Prostate gland (tissue), 2 donors: ENCODE measurements around the genes PRELID2 and PLAC8L1.

DNA sequence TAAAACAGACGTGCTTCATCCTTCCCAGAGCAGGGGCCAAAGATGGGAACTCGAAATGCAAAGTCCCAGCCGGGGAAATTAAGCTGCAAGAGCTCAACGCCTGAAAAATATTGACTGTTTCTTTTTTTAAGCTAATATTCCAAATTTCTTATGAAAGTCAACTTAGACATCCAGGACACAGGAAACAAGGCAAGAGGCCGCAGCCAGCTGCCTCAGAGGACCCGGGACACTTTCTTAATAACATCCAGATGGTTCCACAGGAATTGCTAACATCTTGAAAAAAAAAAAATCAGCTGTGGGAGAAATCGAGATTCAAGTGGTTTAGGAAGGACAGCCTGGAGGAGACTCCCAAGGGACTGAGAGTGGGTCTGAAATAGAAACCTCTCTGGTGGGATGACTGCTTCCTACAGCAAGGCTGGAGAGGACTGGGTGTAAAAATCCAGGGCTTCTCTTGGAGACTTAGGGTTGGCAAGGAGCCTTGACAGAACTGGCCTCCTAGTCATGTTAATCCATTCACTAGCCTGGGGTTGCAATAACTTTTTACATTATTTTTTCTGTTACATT is 144.8 kb downstream of the FGF1 start:
- PRO-cap: no peak
- RAMPAGE, long total RNA, 2 experiments: no peak in any of the 2 experiments

- PRO-cap: no peak
- RAMPAGE, long total RNA, 2 experiments: no peak in any of the 2 experiments
Observed at GRCh38 chr5:142697143-142698342, 11.7 kb upstream of the FGF1 start.

DNA sequence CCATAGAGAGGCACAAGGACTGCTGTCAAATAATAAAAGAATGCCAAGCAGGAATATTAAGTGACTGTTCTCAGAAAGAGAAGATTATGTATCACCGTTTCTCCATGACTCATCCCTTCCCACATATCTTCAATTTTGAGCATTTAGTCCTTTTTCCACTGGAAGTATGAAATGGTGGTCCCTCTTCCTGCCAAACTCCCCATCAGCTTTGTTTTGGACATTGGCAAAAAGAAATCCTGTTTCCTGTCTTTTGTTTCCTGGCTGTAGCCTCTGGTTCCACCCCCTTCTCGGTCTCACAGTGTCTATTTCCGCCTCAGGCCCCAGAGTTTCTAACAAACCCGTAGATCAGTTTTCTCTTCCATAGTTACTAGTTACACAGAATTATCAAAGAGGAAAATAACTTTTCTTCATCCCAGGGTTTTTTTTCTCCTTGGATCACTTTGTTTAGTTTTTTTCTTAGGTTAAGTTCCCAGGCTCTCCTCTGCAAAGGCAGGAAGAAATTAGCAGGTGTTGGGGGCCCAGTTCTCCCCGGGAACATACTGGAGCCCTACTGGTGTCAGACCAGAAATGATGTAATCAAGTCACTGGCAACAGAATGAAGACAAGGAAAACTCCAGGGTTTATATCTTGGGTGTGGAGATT is 26.4 kb upstream of the ARHGAP26 start:
- PRO-cap: no peak
- RAMPAGE, long total RNA, 2 experiments: no peak in any of the 2 experiments

- PRO-cap: bidirectional peak, plus-strand start at chr5:142771218, minus-strand start at chr5:142771094; unidirectional peak, minus-strand start at chr5:142771447; unidirectional peak, minus-strand start at chr5:142771594
- RAMPAGE, long total RNA, 2 experiments: no peak in any of the 2 experiments
Observed at GRCh38 chr5:142770963-142771782, 996 bp downstream of the ARHGAP26 start.

- PRO-cap: no peak
- RAMPAGE, long total RNA, 2 experiments: no peak in any of the 2 experiments
Observed at GRCh38 chr5:142796563-142797286, 26.5 kb downstream of the ARHGAP26 start.

GRCh38 chr5:142819091-142819631 is 49.0 kb downstream of the ARHGAP26 start:
- PRO-cap: no peak
- RAMPAGE, long total RNA, 2 experiments: no peak in any of the 2 experiments

DNA sequence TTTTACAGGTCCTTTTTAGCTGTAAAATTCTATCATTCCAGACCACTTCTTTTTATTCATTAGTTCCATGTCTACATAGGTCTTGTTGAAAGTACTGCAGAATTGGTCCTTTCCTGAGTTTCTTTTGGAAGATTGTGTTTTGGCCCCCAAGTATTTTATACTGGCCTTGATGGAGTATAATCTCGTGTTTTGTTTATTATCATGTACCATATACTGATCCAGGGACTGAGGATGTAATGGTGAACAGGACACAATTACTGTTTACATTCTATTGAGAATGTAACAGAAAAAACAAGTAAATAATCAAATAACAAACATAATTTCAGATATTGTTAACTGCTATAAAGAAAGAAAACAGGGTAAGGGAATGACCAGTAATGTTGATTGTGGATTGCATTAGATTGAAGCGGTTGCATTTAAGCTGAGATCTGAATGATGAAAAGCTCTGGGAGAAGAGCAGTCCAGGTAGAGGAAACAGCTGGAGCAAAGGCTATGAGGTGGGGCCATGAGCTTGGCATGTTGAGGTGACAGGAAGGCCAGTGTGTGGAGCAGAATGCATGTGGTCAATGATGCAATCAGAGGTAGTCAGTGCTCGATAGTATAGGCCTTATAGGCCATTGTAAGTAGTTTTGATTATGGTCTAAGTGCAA is 270.2 kb downstream of the ARHGAP26 start:
- PRO-cap: no peak
- RAMPAGE, long total RNA, 2 experiments: no peak in any of the 2 experiments

GRCh38 chr5:143093807-143094483 is 309.5 kb downstream of the NR3C1 start:
- PRO-cap: no peak
- RAMPAGE, long total RNA, 2 experiments: no peak in any of the 2 experiments

DNA sequence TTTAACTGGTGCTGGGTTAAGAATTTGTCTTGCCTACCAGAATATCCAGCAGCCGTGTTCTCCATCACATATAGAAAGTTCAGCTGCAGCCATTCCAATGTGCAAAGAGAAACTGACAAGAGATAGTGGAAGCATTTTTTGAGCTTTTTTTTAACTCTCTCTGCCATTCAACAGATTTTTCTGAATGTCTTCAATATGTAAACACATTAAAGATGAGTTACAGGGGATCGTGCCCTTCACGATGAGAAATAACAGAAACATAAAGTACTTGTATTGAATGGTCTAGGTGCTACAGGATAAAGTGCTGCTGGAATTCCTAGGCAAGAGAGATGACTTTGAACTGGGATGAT is 235.8 kb downstream of the NR3C1 start:
- PRO-cap: no peak
- RAMPAGE, long total RNA, 2 experiments: no peak in any of the 2 experiments

DNA sequence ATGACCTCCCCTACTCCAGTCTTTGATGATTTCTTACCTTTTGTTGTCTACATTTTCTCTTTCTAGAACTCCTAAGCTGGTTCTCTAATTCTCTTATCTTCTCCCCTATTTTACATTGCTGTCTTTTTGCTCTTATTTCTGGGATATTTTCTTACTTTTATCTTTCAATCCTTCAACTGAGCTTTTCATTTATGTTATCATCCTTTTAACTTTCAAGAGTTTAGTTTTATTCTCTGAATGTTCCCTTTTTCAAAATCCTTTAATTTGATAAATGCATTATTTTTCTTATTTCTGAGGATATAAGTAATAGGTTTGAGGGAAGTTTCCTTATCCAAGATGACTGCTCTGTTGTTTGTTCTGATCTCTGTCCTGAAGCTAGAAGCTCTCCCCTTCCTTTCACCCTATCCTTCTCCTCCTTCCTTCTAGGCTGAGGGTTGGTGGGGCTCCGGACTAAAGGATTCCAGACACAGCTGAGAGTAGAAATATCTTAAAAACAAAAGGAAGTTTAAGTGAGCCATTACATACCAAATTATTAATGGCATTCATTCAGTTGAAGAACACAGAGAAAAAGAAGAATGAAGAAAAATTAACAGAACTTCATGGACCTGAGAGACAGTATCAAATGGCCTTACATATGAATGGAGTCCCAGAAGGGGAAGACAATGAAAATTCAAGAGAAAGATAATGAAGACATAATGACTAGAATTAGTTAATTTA is 64.0 kb downstream of the NR3C1 start:
- PRO-cap: no peak
- RAMPAGE, long total RNA, 2 experiments: no peak in any of the 2 experiments

- PRO-cap: unidirectional peak, plus-strand start at chr5:143405000; bidirectional peak, plus-strand start at chr5:143405437, minus-strand start at chr5:143405352
- RAMPAGE, long total RNA, 2 experiments: start-site peak on the plus strand in 1 of 2 experiments, at chr5:143405429-143405468 at its widest, 8 reads per replicate
Observed at GRCh38 chr5:143404724-143405534, 1.4 kb upstream of the NR3C1 start.

DNA sequence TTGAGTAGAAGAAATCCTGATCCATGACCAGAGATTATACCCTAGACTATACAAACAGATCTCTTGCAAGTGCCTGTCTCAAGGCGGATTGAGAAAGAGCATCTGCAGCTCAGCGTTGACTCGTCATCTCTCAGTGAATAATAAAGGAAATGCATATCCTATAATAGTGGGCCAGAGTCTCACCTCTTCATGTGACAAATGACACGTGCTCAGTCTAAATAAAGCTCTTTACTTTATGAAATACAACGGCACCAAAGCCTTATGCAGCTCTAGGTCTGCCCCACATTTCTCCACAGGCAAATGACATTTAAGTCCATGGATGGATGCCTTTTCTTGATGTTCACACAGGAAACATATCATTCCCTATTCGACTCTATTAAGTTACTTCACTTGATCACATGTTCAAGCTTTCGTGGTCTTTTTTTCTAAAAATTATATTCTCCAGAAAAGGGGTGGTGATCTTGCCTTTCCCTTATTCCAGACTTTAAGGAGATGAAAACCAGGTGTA is 179.5 kb upstream of the NR3C1 start:
- PRO-cap: no peak
- RAMPAGE, long total RNA, 2 experiments: no peak in any of the 2 experiments

GRCh38 chr5:145500646-145501056 is 334.5 kb downstream of the PRELID2 start:
- PRO-cap: no peak
- RAMPAGE, long total RNA, 2 experiments: no peak in any of the 2 experiments

DNA sequence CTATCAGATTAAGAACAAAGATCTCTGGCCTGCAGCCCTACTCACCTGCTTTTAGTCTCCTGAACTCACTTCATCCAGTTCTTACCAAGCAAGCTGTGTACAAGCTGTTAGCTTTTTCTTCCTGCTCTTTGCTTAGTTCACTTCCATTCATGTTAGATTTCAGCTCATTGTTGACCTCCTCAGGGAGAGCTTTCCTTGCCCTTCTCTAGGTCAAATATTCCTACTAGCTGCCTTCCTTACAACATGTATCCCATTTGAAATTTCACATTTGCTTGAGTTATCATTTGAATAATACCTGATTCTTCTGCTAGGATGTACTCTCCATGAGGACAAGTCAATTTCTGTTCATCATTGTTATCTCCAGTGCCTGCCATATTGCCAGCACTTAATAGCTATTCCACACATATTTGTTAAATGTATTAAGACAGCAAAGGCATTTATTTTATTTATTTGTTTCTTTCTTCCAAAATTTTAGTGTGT is 292.2 kb downstream of the PRELID2 start:
- PRO-cap: no peak
- RAMPAGE, long total RNA, 2 experiments: no peak in any of the 2 experiments

GRCh38 chr5:145835000-145835861 is at the start of gene PRELID2:
PRELID2 (minus strand) TSS chr5:145835342.
- PRO-cap: bidirectional peak, plus-strand start at chr5:145835476, minus-strand start at chr5:145835342
- RAMPAGE, long total RNA, 2 experiments: start-site peak on the minus strand in 1 of 2 experiments, at chr5:145835262-145835318 at its widest, 19 reads per replicate

DNA sequence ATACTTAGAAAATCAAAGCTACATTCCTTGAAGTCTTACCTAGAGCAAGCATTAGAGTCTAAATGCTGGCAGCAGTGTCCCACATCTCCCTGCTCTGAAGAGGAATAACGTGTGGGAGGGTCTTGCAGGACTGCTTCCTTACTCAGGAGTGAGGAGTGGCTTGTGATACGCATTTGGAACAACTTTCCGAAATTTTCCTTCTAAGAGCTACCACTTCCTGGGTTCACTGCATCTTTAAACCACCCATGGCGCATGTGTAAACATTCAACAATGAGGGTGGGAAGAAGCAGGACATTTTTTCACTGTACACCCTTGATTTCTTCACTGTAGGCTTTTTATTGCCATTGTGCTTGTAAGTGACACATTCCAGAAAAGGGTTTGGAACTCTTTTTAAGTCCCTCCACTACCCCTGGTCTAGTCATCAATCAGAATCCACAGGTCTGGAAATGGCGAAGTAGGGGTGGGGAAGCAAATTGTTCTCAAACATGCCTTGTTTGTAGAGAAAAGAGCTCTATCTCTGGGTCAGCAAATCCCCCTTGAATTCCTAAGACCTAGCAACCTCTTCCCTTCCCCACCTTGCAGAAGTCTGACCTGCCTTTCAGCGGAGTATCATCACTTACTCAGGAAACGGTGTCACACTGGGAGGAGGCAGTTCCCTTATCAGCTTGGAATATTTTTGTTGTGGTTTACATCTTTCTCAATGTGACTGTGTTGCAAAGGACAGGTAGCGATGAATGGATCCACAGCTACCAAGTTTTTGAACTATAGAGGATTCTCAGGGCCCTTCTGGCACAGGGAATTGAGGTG is 3.1 kb downstream of the SH3RF2 start:
- PRO-cap: no peak
- RAMPAGE, long total RNA, 2 experiments: no peak in any of the 2 experiments

DNA sequence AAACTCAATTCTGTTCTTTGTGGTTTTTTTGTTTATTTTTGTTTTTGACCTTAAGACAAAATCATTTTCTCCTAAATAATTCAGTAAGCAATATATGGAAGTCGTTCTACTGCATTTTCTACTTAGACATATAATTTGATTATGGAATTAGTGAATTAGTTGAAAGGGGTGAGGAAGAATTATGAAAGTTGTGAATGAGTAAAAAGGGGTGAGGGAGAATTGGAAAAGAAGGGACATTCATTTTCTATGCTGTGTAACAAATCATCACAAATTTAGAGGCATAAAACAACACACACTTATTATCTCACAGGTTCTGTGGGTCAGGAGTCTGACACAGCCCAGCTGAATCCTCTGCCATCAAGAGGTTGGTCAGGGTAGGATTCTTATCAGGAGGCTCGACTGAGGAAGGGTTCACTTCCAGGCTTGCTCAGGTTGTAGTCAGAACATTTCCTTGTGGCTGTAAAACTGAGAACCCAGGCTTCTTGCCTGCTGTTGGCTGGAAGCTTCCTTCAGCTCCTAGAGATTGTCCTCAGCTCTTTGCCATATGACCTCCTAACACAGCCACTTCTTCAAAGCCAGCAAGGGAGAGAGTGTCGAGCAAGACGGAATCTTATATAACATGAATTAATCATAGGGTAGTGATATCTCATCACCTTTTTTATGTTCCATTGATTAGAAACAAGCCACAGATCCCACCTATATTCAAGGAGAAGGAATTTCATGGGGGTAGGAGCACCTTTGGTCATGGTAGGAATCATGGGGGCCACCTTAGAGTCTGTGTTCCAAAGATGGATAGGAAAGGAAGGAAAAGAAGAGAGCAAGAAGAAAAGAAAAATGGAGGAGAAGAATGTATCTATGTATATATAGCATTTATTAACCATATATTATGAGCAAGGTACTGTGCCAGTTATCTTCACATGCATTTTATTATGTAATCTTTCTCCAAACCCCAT is 37.6 kb downstream of the SH3RF2 start:
- PRO-cap: no peak
- RAMPAGE, long total RNA, 2 experiments: no peak in any of the 2 experiments

- PRO-cap: no peak
- RAMPAGE, long total RNA, 2 experiments: no peak in any of the 2 experiments
Observed at GRCh38 chr5:146105310-146105863, at the start of gene PLAC8L1. PLAC8L1 (minus strand) TSS chr5:146105577.

DNA sequence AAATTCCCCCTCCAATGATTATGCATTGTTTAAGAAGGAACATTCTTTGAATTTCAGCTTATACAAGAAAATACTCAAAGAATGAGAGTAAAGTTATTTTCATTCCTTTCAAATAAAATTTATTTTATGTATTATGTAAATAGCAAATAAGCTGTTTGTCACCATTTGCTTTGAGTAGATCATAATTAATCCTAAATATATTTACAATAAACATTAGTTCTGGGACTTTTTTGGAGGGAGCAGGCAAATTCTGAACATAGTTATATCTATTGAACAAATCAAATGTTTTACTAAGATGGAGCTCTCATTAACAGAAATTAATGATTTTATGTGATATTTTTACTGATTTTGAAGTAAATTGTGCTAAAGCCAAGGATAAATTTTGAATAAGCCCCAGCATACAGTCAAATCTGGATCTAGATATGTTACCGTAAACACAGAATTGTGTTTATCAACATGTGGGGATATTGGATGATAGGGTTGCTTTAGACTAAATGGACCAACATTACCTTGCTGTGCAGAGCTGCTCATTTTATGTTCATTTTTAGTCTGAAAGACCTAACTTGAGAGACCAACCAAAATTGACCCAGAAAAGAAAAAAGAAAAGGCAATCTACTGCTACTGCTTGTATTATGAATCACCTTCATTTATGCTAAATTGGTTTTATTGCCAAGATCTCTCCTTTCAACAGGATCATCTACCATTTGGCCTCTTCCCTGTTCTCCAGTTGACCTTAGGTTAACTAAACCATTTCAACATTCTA is 48.7 kb upstream of the POU4F3 start:
- PRO-cap: no peak
- RAMPAGE, long total RNA, 2 experiments: no peak in any of the 2 experiments

GRCh38 chr5:147424498-147425202 is 85.2 kb downstream of the DPYSL3 start:
- PRO-cap: no peak
- RAMPAGE, long total RNA, 2 experiments: no peak in any of the 2 experiments